Vein endothelial cell (primary cell): Measurements from ENCODE around the gene STUM.

DNA sequence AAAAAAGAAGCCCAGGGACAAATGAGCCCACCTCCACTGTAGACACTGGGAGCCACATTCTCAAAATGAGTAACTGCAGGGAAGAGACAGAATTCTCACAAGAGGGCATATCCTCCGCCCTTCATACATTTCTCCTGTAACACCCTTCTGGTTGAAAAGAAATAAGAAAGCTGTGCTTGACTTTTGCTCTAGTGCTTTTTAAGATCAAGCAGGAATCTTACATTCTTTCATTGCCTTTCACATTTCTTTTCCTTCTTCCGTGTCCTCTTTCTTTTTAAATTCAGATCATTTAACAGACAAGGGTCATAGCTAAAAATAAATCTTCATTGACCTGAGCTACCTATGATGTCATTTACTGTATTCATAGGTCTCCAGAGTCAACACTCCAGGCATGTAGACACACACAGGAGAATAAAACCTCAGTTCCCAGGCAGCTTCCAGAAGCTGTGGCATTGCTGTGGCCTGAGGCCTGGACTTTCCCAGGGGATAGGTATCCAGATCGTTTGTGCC is 38.3 kb upstream of the ENAH start:
- CAGE, long polyA plus RNA: no peak

- CAGE, long polyA plus RNA: no peak
Observed at GRCh38 chr1:225699962-225700902, 47.3 kb upstream of the ENAH start.

DNA sequence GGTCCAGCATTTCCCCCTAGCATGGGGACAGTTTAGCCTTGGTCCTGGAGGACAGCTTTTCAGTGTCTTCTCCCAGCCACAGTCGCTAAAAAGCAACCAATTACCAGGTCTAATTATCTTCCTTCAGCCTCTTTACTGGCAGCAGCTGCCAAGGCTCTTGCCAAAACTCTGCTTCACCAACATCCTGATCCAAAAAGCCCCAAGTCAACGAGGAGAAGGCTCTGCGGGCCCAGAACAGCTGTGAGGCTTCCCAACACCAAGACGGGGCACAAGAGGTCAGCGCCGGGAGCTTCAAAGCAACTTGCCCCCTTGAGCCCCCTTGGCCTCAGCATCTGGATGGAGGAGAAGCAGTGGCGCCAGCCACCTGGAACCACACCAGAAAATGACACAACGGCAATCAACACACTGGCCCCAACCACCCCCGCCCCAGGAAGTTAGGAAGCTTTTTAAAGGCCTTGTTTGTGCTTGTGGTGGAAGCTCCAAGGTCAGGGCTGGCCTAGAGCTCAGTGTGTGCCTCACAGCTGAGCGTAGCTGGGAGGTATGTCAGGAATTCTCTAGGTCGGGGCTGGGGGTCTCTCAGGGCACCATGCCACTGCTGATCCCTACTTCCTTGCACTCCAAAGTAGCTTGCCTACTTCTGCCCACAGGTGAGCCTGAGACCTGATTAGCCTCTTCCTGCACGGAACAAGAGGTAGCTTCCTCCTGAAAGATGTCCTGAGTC is 10.0 kb upstream of the SRP9 start:
- CAGE, long polyA plus RNA: no peak

DNA sequence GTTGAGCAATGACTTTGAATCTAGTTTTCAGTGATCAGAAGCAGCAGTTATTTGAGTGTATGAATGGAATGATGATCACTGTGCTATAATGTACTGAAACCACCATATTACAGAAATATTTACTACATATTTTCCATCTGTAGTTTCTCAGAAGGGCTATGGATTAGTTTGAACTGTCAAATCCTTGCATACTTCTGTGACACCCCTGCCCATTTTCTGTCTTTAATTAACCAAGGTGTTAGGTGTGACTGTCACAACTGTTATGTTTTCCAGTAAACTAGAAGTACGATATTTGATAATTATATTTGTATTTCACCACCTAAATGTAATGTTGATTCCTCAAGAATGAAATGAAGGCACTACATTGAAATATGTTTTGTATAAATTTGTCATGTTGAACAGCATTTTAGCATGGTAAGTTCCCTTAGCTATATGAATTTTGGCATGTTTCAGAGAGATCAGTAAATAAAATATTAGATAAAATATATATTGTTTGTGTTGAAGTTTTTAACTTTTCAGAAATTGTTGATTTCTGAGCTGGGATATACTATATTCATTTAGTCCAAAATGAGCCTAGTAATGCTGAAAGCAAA is 12.4 kb downstream of the SRP9 start:
- CAGE, long polyA plus RNA: no peak

GRCh38 chr1:225865822-225866412 is 16.3 kb downstream of the TMEM63A start:
- CAGE, long polyA plus RNA: no peak

DNA sequence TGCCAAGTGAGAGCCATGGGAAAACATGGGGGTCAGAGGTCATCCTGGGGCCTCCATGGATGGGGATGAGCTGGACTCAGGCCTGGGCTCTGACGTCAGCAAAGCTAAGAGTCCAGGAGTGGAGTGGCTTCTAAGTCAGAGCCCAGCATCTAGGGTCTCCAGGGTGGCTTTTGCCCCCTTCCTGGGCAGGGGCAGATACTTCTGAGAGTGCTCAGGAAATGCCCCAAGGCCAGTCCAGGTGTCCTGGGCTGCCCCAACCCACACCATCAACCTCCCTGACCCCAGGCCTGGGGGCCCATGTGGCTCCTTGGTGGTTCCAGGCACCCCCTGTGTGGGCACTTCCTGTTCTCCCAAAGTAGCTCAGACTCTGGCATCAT is 1.8 kb upstream of the LEFTY1 start:
- CAGE, long polyA plus RNA: no peak

DNA sequence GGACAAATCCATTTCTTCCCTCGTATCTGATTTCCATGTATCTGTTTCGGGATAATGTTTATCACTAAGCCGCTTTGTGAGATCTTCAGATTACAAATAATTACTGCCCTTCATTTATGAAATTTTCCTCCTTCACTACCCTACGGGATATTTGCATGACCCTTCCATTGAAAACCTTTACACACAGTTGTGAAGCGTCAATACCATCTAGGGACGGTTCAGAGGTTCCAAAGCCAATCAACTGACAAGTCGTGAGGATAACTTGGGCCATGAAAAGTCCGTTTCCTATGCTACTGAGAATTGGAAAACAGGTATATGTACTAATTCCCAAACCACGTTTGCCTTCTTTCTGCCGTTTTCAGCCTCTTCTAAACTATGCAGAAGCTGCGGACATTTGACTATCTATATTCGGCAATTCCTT is 1.2 kb upstream of the H3-3A start:
- CAGE, long polyA plus RNA: no peak

DNA sequence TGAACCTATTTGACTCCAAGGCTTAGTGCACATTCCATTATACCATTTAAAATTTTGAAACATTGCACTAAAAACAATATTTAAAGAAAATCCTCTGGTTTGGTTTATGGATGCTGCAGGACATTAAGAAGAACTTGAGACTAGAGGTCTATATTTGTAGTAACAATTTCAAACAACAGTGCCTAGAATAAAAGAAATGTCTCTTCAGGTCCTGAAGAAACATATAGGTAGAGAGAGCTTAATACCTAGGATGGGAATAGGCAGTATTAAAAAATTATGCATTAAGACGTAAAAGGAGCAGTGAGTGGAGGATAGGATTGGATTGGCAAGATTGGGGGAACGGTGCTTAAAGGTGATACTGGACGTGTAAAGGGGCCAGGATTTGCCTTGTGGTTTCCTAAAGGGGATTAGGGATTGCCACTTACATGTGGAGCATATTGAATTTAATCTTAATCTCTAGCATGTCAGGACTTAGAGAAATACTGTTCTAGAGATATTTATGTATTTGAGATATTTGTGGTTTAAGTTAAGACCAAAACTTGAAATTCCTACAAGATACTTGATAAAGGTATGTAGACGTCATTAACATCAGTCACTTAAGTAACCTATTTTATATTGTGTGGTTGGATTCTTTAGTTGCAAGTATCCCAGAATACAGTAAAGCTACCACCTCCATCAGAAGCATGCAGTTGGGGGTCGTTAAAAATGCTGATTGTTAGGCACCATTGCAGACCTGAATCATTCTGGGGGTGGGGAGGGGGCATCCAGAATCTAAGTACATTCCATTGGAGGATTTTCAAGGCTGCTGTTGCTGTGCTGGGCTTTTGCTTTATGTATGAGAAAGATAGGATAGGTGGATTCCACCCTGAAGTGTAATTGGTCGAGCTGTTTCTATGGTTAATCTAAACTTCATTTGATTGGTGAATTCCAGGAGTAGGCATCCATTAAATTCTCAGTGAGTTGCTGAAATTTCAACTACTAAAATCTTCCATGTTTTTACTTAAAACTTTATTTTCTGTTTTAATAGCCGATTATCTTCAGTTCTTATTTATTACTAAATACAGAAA is 3.8 kb downstream of the H3-3A start:
- CAGE, long polyA plus RNA: no peak

DNA sequence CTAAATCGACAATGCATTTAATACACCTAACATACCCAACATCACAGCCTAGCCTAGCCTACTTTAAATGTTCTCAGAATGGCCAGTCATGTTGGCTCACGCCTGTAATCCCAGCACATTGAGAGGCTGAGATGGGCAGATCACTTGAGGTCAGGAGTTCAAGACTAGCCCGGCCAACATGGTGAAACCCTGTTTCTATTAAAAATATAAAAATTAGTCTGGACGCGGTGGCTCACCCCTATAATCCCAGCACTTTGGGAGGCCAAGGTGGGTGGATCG is 14.5 kb downstream of the H3-3A start:
- CAGE, long polyA plus RNA: no peak

DNA sequence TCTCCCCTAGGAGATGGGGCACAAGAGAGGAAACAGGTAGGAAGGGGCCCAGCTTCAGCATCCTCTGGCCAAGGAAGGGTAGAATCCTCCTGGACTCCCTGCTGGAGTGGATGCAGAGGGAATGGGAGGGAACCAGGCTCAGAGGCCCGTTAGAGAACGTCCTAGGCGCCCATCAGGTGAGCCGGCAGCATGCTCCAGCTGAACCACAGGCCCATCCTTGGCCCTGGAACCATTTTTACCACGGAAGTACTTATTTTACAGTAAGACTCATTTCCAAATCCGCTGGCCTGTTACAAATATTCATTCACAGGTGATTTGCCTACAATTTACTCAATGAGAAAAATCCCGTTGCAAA is 58.1 kb downstream of the H3-3A start:
- CAGE, long polyA plus RNA: no peak

- CAGE, long polyA plus RNA: no peak
Observed at GRCh38 chr1:226122033-226122224, 59.4 kb downstream of the H3-3A start.

DNA sequence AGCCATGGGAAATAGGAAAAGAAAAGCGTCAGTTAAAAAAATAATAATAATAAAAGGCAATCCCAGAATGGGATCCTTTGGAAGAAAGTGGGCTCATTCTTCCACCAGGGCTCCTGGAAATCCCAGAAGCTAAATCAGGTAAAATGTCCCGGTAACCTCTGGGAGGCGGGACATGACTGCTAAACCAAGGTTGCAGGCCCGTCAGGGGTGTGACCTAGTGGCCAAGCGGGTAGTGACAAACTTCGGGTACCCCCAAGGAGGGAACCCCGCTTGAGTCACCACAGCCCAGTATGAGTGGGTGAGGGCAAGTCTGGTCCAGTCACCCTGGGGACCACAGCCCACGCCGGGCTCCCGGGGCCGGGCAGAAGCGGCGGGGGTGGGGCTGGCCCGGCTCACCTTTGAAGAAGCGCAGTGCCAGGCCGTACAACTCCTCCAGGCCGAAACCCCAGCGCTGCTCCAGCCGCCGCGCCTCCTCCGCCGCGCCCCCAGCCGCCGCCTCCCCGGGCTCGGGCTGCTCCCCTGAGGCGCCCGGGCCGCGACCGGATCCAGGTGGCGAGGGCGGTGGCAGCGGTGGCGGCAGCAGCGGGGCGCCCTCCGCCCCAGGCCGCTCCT is 441 bp downstream of the ACBD3 start:
- CAGE, long polyA plus RNA: no peak

DNA sequence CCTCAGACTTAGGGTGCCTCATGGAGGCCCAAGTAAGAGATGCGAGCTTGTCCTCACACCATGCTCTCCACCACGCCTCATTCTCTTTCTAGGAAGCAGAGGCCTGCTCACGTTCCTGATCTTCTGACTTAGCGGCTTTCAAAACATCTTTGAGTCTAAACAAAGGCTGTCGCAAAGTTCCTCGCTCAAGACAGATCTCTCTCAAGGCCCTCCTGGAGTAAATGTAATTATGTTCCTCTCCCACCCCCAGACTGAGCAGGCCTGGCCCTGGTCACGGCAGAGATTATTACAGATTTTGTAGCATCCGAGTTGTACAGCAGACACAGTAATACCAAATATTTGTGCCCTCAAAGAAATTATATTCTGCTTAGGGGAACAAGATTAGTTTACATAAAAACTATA is 10.5 kb upstream of the MIXL1 start:
- CAGE, long polyA plus RNA: no peak

DNA sequence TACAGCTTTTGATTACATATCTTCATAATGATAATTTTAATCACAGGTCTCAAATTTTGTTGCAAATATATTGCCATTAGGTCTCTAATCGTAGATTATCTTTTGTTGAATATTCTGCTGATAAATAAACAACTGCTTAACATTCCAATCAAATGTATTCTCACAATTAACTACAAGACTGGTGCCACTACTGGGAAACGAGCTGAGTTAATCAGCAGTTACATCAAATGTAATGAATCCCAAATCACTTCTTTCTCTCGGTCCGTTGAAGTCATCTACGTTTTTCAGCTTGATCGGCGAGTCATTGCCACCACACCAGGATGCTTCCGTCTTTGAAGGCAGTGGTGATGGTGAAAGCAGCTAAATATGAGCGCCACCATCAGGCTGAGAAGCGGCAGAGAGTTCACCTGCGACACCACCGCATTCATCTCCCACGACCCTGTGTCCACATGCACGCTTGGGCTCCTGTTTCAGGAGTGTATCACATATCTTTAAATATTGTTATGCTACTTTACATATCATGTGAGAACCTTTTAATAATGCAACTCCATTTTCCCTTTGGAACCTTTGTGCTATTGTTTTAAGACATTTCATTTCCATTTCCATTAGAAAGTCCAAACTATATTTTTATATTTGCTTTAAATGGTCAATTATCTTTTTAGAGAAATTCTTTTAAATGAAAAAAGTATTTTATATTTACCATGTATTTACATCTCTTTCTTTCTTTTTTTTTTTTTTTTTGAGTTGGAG is 24.4 kb upstream of the LIN9 start:
- CAGE, long polyA plus RNA: no peak

- CAGE, long polyA plus RNA: no peak
Observed at GRCh38 chr1:226548172-226549220, at the start of gene STUM. STUM (plus strand) TSS chr1:226548764.

DNA sequence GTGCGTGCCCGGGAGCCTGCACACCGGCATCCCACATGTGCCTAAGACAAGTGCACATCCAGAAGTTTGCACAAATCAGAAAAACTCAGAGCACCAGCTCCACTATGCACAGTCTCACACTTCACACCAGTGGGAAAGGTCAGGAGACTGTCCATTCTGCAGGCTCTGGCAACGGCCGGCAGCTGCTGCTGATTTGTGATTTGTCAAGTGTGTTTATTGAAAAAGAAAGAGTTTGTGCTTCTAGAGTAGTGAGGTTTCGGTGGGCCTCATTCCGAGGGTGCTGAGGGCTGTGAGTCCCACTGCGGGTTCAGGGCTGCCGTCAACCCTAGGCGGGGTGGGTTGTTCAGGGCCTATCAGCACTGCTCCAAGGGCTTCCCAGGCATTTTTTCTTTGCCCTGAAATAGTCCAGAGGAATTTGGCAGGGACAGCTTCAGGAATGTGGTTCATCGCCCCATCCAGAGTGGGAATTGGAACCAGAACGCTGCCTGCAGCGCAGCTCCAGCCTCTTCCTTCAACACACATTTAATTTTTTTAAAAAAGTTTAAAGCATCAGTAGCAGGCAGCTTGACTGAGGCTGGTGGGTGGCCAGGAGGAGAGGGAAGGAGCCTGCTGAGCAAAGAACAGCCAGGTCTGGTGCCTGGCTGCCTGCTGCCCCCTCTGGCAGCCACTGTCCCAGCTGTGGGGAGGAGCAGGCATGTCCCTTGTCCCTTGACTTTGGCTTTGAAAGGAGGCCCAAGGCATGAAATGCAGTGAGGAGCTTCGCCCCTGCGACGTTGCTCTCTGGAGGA is 19.6 kb downstream of the STUM start:
- CAGE, long polyA plus RNA: no peak

- CAGE, long polyA plus RNA: no peak
Observed at GRCh38 chr1:226643735-226644585, 95.1 kb downstream of the ITPKB start.

DNA sequence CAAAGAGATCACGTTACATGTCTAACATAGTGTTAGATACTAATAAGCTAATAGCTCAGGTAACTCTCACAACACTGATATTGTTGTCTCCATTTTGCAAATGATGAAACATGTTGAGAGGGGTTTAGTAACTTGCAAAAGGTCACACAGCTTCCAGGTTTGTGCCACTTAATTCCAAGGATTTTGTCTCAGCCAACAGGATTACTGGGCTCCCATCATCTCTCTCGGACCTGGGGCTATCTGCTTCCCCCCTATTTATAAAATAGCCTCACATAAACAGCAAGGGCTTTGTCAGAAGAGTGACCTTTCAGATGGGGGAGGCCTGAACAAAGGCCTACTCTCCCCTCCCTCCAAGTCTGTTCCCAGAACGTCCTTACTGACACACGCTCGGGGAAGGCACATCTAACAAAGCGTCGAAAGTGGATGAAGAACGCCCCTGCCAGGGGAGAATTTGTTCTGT is 81.4 kb downstream of the ITPKB start:
- CAGE, long polyA plus RNA: no peak

- CAGE, long polyA plus RNA: no peak
Observed at GRCh38 chr1:226691198-226691683, 47.8 kb downstream of the ITPKB start.

DNA sequence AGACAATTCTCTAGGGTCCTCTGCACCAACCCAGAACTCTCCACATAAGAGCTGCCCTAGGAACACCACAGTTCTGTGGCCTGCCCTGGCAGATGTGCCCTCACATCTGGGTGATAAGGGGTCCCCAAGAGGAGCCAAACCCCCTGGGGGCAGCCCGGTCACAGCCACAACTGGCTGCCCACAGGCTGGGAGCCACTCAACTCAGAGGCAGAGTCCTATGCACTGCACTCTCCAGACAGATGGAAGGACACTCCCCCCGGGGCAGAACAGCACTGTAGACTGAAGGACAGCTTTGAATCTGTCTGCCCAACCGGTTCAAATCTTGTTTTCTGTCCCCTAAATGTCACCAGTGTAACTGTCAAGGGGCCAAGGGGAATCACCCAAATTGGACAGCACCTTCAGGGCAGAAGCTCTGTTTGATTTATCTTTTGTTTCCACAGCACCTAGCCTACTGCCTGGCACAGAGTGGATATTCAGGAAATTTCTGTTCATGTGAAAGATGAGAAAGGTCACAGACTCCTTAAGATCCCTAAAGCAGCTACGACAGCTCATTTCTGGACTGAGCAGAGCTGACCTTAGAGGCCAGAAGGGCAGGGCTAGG is 41.2 kb downstream of the ITPKB start:
- CAGE, long polyA plus RNA: no peak